Gastroesophageal sphincter (tissue), 4 donors: Measurements from ENCODE around the genes PI4KB and THEM5.

GRCh38 chr1:150874665-150875257 lies 1.6 kb downstream of the ARNT start:
- PRO-cap: no peak
- RAMPAGE, long total RNA, 4 experiments: no peak in any of the 4 experiments

- PRO-cap: no peak
- RAMPAGE, long total RNA, 4 experiments: no peak in any of the 4 experiments
Observed at GRCh38 chr1:150875258-150875559, 1.2 kb downstream of the ARNT start.

DNA sequence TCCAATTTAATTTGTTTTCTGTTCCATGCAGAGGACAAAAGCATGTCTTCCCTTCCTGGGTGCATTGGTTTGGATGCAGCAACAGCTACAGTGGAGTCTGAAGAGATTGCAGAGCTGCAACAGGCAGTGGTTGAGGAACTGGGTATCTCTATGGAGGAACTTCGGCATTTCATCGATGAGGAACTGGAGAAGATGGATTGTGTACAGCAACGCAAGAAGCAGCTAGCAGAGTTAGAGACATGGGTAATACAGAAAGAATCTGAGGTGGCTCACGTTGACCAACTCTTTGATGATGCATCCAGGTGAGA lies 1.5 kb downstream of the SETDB1 start:
- PRO-cap: no peak
- RAMPAGE, long total RNA, 4 experiments: no peak in any of the 4 experiments

- PRO-cap: no peak
- RAMPAGE, long total RNA, 4 experiments: no peak in any of the 4 experiments
Observed at GRCh38 chr1:151001514-151002299, 5.0 kb downstream of the MINDY1 start.

- PRO-cap: no peak
- RAMPAGE, long total RNA, 4 experiments: no peak in any of the 4 experiments
Observed at GRCh38 chr1:151012915-151013516, 4.8 kb downstream of the PRUNE1 start.

DNA sequence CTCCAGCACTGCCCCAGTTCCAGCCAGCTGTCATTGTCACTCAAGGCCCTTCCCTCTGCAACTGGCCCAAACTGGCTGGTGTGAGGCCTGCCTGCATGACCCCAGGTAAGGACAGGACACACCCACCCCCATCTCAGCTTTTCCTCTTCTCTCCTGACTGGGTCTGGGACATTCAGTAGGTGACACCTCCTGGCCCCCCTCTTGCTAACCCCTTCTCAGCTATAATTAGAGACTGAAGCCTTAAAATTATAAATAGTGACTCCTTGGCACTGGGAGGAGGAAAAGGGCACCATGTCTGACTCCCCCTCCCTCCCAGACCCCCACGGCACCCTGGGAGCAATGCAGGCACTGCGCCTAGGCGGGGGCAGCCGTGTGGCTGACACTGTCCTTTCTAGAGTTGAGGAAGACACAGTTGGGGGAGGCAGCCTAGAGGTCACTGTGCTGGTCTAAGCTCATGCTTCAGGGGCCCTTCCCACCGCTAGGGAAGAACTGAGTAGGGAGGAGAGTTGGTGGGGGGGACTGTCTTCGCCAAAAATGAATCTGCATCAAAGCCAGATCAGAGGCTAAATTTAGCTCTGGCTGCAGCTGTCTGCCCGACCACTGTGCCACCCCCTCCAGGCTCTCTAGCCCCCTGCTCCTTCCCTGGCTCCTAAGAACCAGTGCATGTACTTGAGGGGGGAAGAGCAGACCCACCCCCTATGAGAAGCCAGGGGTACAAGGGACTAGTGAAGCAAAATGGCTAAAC lies 3.5 kb downstream of the SEMA6C start:
- PRO-cap: no peak
- RAMPAGE, long total RNA, 4 experiments: no peak in any of the 4 experiments

- PRO-cap: no peak
- RAMPAGE, long total RNA, 4 experiments: no peak in any of the 4 experiments
Observed at GRCh38 chr1:151283936-151284489, 1.9 kb downstream of the ZNF687 start.

- PRO-cap: bidirectional peak, plus-strand start at chr1:151327112, minus-strand start at chr1:151326984; unidirectional peak, minus-strand start at chr1:151327416
- RAMPAGE, long total RNA, 4 experiments: start-site peak on the minus strand in 4 of 4 experiments, at chr1:151327379-151327440 at its widest, 143 to 466 reads per replicate
Observed at GRCh38 chr1:151326498-151327503, at the start of gene PI4KB. Gene PI4KB (minus strand): TSS chr1:151327416.

DNA sequence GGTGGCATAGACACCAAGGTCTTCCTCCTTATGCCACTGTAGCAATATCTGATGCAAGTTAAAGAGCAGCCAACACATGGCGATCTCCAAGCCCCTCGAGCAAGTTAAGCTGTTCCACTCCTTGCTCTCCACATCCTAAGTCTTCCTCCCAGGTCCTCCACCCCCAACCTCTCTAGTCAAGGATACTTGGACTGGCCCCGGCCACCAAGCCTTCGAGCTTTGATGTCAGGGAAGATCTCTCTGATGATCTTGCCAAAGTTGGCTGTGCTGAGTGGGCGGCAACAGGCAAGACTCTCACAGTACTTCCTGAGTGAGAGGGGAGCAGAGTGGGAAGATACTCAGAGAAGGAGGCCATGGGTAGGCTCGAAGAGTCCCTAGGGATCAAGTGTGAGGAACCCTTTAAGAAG lies 2.8 kb downstream of the RFX5 start:
- PRO-cap: no peak
- RAMPAGE, long total RNA, 4 experiments: no peak in any of the 4 experiments

- PRO-cap: no peak
- RAMPAGE, long total RNA, 4 experiments: no peak in any of the 4 experiments
Observed at GRCh38 chr1:151368036-151369122, 4.1 kb downstream of the SELENBP1 start.

- PRO-cap: no peak
- RAMPAGE, long total RNA, 4 experiments: no peak in any of the 4 experiments
Observed at GRCh38 chr1:151457763-151458182, 1.5 kb downstream of the POGZ start.

- PRO-cap: no peak
- RAMPAGE, long total RNA, 4 experiments: no peak in any of the 4 experiments
Observed at GRCh38 chr1:151494639-151495282, 16.4 kb upstream of the CGN start.

GRCh38 chr1:151562428-151562882 lies 22.3 kb downstream of the TUFT1 start:
- PRO-cap: no peak
- RAMPAGE, long total RNA, 4 experiments: no peak in any of the 4 experiments

GRCh38 chr1:151713043-151713526 lies 3.5 kb downstream of the CELF3 start:
- PRO-cap: no peak
- RAMPAGE, long total RNA, 4 experiments: no peak in any of the 4 experiments

DNA sequence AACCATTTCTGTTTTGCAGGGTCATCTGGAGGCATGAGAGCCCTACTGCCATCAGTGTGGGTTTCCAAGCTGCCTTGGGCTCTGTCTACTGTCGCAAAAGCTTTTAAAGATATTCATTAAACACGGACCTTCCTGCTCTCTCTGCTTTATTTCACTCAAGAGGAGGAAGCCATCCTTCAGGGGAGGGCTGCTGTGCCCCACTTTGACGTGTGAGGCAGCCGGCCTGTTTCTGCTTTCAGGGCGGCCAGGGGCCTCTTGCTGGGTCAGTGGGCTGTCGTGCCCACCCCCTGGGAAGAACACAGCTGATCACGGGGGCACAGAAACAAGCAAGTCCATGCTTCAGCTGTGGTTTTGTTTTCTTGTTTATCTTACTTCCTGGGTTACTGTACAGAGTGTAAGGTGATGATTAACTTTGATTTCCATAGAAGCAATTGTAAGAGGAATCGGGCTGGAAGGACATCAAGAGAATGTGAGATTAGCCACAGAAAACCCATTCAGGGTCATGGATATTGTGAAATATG lies 8.2 kb downstream of the RIIAD1 start:
- PRO-cap: no peak
- RAMPAGE, long total RNA, 4 experiments: no peak in any of the 4 experiments

DNA sequence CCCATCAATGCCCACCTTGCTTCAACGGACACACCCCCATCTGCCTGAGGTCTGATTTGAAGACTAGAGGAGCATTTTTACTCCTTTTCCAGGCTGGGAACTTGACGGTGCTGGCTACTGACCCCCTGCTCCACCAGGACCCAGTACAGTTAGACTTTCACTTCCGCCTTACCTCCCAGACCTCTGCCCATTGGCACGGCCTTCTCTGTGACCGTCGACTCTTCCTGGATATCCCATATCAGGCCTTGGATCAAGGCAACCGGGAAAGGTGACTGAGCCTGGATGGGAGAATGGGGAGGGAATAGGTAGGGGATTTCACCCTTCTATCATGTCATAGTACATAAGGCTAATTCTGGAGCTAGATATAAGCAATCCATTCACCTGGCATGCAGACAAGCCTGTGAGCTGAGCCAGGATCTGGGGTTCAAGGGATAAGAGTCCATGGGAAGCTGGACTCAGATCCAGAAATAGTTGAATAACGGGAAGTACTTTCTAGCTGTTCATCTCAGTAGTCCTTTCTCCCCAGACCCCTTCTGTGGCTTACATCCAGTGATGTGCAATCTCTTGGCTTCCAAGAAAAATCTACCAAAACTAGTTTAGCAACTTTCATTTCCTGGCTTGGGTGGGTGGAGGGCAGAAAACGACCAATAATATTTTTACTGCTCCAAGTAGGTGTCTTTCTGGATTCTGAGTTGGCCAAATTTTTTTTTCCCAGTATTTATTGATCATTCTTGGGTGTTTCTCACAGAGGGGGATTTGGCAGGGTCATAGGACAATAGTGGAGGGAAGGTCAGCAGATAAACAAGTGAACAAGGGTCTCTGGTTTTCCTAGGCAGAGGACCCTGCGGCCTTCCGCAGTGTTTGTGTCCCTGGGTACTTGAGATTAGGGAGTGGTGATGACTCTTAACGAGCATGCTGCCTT lies 4.9 kb upstream of the MRPL9 start:
- PRO-cap: no peak
- RAMPAGE, long total RNA, 4 experiments: start-site peak on the minus strand in 1 of 4 experiments, centred at position 175 of the sequence, 91 reads per replicate

DNA sequence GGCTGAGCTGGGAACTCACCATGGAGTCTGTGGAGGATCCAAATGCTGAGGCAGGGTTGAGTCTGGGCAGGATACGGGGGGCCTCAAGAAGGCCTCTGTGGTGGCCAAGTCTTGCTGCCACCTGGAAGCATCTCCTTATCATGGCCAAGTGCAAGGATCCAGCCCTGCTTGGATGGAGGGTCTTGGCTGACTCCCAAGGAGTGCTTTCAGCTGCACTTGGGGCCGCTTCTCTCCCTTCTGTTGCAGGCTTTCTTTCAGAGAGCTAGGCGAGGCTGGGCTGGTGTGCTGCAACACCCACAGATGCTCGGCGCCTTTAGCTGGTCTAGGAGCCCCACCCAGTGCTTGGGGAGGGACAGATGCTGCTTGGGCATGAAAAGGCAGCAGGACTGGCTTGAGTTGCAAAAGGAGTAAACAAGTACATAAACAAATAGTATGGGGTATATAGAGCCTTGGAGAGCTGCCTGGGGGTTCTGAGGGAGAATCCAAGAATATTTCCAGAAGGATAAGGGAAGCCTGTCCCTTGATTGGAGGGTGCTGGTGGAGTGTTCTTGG lies at the start of gene THEM5:
THEM5 (minus strand) TSS at position 289 of the 552 bp plus-strand sequence.
- PRO-cap: no peak
- RAMPAGE, long total RNA, 4 experiments: no peak in any of the 4 experiments

DNA sequence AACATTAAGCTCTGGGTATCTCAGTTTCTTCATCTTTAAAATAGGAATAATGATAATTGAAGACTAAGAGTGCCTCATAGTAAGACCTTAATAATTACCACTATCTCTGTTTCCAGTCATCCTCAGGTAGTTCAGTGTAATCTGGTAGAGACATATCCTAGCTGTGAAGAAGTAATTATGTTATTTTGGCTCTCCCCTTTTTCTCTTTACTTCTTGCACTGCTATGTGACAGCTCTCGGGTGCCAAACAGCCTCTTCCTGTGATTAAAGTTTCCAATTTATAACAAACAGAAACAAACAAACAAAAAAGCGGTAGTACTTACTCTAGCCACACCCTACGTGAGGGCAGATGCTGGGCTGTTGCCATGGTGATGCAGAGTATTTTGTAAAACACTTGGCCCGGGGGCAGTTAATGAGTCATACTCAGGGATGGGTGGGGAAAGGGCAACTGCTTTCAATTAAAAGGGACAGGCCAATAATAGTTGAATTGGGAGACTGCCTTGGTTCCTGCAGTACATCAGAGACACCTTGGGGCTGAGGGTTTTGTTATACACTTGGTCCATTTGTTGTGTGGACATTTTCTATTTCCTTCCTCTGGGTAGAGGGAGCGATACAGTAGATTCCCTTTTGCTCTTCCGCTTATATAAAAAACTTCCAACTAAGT lies 36.4 kb upstream of the THEM4 start:
- PRO-cap: bidirectional peak, plus-strand start at position 484 of the sequence, minus-strand start at position 279 of the sequence
- RAMPAGE, long total RNA, 4 experiments: no peak in any of the 4 experiments

GRCh38 chr1:151970699-151970998 lies 23.0 kb downstream of the S100A10 start:
- PRO-cap: no peak
- RAMPAGE, long total RNA, 4 experiments: no peak in any of the 4 experiments

DNA sequence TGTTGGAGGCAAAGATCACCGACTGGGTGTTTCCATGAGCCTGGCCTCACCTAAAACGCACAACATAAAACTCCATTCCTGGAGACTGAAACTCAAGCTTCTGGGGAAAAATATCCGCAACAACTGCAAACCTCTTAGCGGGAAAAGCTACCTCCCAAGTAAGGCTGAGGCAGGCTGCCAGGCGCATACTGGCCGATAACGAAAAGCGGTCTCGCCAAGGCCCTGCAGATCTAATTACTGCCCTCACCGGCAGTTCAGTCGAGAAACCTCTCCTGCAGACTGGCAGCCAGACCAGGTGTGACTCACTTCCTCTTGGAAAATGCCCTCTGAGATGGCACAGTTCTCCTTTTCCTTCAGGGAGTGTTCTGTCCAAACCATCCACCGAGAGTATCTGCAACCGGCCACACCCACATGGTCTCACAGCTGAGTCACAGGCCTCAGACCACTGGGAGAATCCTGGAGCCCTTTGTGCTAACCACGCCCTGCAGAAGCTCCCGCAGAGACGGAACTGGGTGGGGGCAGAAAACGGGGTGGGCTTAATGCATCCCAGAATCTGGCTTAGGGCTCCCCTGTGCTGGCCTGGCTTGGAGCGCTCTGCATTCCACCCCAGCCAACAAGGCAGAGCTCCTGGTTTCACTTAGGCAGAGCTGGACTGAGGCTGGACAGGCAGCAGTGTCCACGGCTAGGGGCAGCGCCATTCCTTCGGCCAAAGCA lies 1.3 kb downstream of the S100A10 start:
- PRO-cap: bidirectional peak, plus-strand start at position 644 of the sequence, minus-strand start at position 239 of the sequence
- RAMPAGE, long total RNA, 4 experiments: no peak in any of the 4 experiments